Sciatic nerve (tissue), 1 donor: ENCODE data around the genes PNP, RNASE2 and OR5AU1.

DNA sequence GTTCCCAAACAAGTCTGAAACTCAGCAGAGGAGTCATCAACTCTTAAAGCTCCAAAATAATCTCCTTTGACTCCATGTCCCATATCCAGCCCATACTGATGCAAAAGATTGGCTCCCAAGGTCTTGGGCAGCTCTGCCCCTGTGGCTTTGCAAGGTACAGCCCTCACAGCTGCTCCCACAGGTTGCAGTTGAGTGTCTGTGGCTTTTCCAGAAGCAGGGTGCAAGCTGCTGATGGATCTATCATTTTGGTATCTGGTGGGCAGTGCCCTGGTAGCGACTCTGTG lies 31.6 kb downstream of the OR11H4 start:
- PRO-cap: no peak

DNA sequence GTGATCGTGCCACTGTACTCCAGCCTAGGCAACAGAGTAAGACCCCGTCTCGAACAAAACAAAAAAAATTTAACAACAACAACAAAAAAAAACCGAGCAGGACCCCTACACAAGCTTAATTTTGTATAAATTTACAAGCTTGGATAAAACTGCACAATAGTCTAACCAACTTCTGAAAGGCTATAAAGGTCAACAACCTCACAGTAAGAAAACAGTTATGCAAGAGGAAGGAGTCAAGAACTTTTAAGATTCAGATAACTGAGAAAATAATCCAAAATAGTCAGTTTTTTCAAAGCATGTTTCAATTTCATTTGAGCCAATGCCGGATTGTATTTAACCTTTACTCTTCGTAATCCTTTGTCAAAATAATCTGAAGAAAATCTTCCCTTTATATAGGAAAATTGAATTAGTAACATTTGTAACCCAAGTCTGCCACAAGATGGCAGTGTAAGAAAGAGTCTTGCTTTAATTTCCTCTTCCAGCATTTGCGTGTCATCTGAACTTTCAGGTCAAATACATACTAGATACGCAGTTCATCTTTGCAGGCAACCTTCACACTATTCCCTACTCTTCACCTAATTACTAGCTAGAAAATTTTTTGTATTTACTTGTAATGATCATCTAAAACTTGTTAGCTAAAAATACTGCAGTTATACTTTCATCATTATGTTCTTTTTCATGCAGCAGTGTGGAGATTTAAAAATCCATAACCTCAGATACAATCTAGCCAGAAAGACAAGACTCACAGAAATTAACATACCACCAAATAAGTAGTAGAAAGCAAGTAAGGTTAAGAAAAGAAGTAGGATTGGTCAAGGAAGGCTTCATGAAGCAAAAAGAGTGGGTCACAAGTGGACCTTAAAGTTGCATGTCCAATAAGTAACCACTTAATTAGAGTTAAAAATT lies 5.8 kb downstream of the CCNB1IP1 start:
- PRO-cap: no peak

- PRO-cap: no peak
Observed at GRCh38 chr14:20412187-20412850, 982 bp downstream of the TEP1 start.

DNA sequence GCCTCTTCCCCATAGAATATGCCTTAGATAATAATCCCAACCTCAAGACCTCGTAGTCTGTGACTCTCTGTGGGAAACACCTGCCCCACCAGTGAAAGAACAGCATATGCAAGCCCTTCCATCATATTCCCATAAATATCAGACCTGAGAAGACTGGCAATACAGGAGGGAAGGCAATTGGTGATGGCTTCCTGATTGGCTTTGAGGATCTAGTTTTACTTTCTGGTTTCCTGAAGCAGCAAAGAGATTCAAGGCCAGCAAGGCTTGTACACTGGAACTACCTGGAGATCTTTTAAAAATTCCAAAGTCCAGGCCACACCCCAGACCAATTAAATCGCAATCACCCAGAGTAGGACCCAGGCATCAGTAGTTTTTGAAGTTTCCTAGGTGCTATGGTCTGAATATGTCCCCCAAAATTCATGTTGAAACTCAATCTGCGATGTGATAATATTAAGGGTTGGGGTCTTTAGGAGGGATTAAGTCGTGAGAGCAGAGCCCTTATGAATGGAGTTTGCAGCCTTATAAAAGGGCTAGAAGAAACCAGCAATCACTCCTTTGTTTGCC lies 2.9 kb upstream of the TEP1 start:
- PRO-cap: no peak

DNA sequence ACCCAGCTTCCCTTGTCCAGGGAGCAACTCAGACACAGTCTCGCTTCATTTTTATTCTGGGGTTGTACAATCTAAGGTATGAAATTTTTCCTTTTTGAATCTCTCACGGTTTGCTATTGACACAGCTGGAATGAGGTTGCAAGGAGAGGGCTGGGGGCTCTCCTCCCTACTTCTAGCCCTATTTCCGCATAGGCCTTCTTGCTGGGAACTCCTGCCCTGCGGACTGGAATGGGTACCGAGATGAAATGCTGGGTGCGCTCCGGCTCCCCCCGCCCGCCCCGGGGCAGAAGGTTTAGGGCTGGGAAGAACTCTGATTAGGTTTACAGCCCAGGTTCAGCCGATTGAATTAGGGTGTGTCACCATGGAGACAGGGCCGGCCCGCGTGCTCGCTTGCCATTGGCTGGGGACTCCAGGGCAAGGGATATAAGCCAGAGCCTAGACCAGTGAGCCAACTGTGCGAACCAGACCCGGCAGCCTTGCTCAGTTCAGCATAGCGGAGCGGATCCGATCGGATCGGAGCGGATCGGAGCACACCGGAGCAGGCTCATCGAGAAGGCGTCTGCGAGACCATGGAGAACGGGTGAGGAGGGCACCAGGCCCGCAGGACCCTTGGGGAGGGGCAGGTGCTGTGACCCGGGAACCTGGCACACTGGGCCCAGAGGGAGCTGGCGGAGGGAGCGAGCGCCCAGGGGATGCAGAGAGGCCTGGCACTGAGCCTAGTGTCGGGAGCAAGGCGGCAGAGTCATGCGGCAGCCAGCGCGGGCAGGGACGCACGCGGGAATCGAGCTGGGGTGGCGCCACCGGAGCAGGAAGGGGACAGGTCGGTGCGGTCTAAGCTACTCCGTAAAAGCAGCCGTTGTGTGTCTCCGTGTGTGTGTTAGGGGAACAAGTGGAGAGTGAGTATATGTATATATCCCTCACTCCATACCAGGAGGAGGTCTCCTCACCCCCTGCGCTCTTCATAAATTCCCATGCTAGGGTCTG lies at the start of gene PNP:
PNP (plus strand) TSS at position 451 of the 984 bp plus-strand sequence.
- PRO-cap: bidirectional peak, plus-strand start at position 451 of the sequence, minus-strand start at position 294 of the sequence

DNA sequence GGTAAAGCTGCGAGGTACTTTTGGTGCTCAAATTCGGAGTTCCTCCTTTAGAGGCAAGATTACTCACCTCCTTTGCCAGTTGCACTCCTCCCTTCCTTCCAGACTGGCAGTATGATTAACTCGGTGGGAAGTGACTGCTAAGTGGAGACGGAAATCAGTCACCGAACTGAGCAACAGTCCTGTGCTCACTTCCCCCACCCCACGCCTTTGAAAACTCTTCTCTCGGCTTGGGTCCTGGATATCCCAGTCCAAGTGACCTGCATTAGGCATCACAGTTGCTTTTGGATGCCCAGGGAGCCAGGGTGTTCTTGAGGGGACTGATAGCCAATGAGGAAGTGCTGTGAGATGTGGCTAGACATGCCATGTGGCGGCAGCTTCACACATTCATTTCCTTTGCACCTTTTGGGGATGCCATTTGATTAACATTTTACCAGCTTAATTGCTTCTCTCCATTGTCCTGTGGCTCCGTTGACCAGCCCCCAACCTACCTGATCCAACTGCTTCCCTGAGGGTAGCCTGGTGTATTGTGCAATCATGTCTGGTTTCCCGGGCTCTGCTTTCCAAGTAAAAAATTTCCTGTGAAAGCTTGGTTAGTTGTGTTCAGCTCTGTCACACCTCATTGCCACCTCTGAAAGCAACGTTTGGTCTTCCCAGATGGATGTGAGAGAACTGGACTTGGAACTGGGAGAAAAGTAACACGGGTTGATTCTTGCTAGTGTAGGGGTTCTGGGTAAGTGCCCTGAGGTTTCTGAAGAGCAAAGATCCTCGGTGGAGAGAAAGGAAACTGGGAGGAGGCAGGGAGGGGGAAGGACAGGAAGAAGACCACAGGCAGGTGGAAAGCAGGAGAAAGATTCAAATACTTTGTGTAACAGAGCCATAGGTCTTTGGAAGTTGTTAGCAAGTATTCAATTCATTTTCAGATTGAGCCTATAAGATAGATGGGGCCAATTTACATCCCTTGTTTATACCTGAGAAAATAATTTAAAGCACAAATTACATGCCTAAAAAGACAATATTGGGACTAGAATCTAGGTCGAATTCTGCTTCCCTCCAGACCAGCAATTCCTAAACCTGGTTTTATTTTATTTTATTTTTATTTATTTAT lies 1.1 kb downstream of the PNP start:
- PRO-cap: bidirectional peak, plus-strand start at position 246 of the sequence, minus-strand start at position 105 of the sequence; unidirectional peak, minus-strand start at position 319 of the sequence

DNA sequence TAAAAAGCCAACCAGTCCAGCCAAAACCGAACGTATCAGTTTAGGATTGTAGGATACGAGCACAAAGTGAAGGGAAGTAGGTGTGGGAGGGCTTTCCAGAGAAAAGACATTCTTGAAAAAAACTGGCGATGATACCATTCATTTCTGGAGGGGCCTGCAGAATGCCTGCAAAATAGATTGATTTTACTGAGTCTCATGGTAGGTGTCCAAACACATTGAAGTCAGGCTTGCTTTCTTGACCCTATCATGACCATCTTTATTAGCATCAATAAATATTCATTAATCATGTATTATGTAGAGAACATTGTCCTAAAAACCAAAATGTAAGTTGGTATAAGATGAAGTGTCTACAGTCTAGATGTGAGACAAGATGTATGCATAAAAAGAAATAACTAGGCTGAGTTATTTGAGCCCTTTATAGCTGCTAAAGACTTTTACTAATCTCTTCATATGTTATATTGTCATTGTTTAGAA lies 10.1 kb downstream of the PNP start:
- PRO-cap: no peak

- PRO-cap: no peak
Observed at GRCh38 chr14:20489390-20489942, 20.3 kb downstream of the PNP start.

DNA sequence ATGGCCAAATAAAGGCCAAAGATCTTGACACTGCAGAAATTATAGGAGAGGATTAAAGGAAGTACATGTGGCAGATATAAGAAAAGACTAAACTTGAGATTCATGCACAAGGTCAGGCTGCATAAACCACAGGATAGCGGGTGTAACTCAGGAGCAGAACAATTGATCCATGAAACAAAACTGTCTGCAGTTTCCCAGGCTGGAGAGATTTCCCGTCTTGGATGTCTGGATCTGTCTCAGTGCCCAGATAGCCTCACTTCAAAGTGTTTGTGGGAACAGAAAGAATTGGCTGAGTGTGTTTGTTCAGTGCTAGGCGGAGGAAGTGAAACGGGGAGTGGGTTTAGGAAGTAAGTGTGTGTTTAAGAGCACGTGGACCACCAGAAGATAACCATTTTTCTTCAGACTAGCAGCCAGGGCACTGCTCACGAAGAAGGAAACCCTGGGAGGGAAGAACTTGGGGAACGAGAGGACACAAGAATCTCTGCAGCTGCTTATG lies 34.7 kb downstream of the PNP start:
- PRO-cap: no peak

- PRO-cap: no peak
Observed at GRCh38 chr14:20685900-20686450, 1.6 kb downstream of the RNASE4 start.

- PRO-cap: no peak
Observed at GRCh38 chr14:20706586-20707442, 18.2 kb downstream of the ANG start.

- PRO-cap: no peak
Observed at GRCh38 chr14:20802398-20802728, 281 bp downstream of the RNASE1 start.

- PRO-cap: no peak
Observed at GRCh38 chr14:20820200-20821034, 17.8 kb upstream of the RNASE1 start.

- PRO-cap: no peak
Observed at GRCh38 chr14:20955159-20955728, at the start of gene RNASE2. RNASE2 (plus strand) TSS chr14:20955487.

DNA sequence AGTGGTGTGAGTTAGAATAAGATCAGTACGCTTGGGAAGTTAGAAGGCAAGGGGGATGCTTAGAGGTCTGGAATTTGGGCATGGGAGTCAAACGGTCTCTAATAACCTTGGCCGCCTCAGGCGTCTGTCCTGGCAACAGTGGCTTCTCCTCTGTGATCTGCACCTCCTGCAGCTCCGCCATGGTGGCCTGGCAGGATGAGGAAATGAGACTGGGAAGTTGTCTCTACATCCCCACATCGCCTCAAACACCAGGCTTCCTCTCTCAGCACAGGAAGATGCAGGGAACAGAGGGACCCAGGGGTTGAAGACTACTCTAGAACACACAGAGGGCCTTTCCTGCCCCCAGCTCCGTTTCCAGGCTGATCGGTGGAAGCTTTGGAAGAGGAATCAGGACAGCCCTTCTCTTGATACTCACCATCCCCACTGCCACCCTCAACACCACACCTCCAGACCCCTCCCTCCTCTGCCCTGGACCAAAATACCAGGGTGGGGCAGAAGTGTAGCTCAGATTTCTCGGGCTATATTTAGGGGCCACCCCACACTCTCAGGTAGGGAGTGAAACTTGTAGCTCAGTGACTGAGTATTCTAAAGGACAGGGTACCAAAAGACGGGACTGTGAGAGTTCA lies 1.6 kb downstream of the NDRG2 start:
- PRO-cap: no peak

GRCh38 chr14:21041363-21041969 lies 696 bp upstream of the RNASE7 start:
- PRO-cap: no peak

DNA sequence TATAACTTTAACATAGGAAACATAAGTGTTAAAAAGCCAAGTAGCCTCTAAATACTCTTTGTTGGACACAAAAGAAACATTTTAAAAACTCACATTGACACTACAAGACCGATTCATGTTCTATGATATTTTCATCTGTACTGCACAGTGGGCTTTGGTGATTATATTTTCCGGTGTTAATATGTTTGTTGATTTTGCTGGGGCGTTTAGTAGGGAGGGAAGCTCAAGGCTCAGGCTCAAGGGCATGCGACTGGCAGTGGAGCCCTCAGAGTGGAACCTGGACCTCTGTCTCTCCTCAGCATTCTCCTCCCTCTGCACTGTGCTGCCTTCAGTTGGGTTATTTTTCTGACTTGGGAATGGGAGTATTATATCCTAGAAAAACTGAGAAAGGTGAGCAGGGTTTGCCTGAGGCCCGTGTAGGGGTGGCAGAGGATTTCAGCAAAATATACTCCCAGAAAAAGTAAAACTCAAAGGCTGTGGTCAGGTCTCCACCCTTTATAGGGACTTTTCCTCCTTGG lies 4.6 kb downstream of the RNASE8 start:
- PRO-cap: no peak

GRCh38 chr14:21093922-21094927 lies 4.2 kb downstream of the ZNF219 start:
- PRO-cap: no peak

- PRO-cap: no peak
Observed at GRCh38 chr14:21155950-21156356, at the start of gene OR5AU1. OR5AU1 (minus strand) TSS chr14:21156063.

DNA sequence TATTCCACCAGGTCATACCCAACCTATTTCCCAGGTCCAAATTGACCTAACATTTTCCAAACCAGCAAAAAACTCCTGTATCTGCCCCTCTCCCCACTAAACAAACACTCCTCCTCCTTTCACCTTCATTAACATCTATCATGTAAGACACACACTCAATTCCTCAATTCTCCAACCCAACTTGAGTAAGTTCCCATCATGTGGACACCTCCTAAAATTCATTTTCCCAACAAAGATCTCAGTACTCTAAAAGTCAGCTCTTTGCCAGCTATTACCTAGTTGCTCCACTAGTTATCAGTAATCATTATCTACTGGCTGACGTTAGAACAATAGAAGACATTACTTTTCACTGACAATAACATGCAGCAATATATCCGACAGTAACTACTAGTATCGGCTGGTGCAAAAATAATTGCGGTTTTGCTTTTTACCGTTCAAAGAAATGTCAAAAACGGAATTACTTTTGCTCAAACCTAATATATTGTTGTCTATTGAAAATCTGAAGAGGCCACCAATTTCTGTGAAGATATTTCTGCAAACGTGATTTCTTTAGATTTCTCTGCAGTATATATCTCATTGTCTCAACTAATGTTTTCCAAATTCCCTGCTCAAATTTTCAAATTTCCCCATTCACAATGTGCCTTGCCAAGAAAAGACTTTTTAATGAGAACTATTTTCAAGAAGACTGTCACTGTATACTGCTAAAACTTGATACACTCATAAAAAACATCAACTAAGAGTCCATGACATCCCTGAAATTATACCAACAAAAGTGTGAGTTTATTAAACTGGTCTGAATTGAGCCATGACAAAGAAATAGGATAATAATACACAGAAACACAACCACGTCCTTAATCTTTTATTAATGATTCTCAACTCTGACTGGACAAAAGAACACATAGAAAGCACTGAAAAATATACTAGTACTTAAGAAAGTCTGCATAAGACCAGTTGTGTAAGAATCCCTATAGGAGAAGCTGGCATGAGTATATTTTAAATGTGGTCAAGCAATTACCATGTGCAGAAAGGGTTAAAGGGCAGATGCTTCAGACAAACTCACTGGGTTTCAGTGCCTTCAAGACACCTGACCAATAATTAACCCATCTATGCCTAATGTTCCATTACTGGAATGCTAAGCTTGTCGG lies 41.8 kb downstream of the HNRNPC start:
- PRO-cap: no peak